Endometrial microvascular endothelial cells (primary cell): ENCODE measurements around a stretch of chr22.

DNA sequence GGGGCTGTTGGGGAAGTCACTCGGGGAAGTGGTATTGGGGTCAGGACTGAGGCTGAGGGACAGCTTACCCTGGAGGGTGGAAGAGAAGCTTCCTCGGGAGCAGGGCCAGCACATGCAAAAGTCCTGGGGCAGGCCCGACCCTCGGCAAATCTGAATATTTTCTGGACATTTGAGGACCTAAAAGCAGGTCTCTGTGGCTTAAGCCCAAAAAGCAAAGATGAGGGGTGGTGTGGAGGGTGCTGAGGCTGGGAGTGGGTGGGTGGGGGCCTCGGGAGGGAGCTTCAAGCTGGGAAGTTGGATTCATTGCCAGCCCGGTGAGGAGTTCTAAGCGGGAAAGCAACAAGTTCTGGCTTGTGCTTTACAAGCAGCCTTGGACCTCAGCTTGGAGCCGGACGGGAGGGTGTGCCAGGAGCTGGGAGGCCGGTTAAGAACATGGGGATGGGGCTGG lies 34.9 kb downstream of the GRAMD4 start:
- RAMPAGE, long total RNA = no peak

DNA sequence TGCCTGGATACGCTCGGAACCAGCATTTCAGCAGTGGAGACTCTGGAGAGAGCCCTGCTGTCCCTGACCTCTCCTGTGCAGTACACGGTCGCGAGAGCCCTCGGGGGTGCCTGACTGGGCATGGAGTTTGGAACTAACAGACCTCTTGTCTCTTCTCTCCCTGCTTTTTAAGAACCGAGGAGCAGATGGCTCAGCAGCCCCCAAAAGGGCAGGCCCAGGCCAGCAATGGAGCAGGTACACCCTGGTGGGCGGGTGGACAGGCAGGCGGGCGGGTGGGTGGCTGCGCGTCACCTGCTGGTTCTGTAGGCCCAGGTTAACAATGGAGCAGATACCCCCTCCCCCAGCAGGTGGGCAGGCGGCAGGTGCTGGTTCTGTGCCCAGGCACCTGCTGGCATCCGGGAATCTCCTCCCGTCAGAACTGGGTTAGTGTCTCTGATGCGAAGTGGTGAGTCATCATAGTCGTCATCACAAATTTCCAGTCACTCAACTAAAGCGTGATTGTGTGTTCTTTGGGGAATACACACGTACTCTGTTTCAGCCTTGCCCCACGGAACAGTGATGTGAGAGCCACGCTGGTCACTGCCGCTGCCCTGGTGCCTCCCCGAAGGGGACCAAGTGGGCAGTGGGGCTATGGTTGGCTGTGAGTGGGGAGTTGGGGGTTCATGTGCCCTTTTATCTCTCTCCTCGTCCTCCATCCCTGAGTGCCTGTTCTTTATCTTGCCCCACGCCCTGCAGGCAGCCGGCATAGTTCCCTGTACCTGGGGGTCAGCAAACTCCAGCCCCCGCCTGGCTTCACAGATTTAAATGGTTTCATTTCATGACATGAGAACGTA lies 41.2 kb downstream of the GRAMD4 start:
- RAMPAGE, long total RNA = no peak

GRCh38 chr22:46691576-46692052 lies 46.4 kb downstream of the CERK start:
- RAMPAGE, long total RNA = no peak

DNA sequence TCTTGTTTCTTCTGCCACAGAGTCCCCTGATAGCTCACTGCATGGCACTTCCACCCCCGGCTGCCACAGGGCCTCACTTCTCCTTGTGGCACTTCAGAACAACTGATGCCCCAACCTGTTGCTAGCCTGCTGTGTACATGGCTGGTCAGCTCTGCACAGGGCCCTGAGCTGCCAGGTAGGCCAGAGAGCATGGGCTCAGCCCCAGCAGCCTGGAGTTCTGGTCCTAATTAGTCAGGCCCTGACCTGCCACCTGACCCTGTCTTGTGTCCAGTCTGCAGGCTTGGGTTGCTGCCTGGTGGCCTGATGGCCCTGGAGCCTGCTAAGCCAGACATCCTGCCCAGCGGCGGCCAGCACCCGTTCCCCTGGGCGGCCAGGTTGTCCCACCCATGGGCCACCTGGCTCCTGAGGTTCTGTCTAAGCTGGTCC lies 2.9 kb upstream of the CERK start:
- RAMPAGE, long total RNA = no peak

DNA sequence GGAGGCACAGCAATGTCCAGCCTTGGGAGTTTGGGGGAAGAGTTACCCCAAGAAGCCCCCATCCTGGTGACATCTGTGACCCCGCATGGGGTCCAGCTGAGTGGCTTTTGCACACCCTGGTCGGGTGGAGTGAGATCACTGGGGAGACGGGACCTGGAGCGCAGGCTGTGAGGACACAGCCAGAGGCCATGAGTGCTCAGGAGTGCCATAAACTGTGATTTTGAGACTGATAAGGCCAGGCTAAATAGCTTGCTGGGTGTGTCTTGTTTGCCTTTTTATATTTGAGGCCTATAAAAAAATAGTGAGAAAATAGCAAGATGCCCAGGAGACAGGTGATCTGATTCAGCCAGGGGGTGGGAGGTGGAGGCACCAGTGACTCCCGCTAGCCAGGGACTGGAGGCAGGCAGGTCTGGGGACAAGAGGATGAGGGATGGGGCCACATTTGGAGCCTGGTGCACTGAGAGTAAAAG lies 4.8 kb upstream of the CERK start:
- RAMPAGE, long total RNA = no peak

DNA sequence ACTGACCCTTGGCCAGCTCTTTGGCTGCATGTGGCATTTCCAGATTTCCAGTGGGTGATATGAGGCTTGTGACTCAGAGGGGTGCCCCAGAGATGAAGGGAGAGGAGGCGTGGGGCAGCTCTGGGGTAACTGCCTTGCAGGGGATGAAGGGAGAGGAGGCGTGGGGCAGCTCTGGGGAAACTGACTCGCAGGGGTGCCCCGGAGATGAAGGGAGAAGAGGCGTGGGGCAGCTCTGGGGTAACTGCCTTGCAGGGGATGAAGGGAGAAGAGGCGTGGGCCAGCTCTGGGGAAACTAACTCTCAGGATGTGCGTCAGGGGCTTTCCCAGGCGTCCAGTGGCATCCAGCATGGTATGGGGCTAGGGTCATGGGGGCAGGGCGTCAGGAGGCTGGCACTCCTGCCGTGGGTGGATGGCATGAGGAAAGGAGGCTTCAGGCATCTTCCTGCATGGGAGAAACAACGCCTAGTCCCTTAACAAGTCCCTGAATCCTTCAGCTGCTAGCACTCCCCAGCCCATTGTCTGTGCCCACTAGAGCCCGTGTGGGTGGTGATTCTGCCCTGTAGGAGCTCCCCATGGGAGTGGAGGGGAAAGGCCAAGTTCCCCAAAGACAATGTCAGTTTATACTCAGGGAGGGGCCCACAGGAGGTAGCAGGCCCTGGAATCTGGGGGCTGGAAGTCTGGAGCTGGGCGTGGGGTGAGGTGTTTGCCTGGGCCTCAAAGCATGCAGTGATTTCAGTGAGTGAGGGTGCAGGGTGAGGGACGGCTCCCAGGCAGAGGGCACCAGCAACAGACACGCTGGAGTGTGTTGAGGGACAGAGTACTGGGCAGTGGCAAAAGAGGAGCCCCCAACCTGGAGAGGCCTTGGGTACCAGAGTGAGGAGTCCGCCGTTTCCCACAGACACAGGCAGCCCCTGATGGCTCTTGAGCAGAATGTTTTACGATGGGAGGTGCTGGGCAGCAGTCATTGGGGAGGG lies 12.1 kb upstream of the CERK start:
- RAMPAGE, long total RNA = no peak

DNA sequence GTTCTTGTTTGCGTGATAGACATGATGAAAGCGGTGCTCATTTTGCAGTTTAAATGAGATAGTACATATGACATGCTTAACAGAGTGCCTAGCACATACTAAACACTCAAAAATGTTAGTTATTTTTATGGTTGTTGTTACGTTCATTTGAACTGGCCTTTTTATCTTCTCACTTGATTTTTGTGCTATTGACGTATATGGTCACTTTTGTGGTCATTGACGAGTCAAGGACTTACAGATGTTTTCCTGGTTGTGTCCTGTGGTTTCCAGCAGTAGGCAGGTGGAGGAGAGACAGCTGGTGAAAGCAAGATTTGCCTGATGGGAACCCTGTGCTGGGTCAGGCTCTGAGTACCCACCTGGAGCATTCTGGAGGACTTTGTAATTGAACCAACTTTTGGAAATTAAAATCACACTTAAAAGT lies 38.2 kb downstream of the TBC1D22A start:
- RAMPAGE, long total RNA = no peak

- RAMPAGE, long total RNA = no peak
These were observed 208.9 kb downstream of the TBC1D22A start for GRCh38 chr22:46971176-46971919.

- RAMPAGE, long total RNA = no peak
These were observed 328.4 kb downstream of the TBC1D22A start for GRCh38 chr22:47090397-47091686.

- RAMPAGE, long total RNA = no peak
These were observed 343.3 kb downstream of the TBC1D22A start for GRCh38 chr22:47105508-47106322.

- RAMPAGE, long total RNA = no peak
These were observed 436.7 kb downstream of the TBC1D22A start for GRCh38 chr22:47198892-47199794.

GRCh38 chr22:47703747-47704176 lies 785.6 kb upstream of the TAFA5 start:
- RAMPAGE, long total RNA = no peak

- RAMPAGE, long total RNA = no peak
These were observed 263.8 kb upstream of the TAFA5 start for GRCh38 chr22:48225553-48225916.

DNA sequence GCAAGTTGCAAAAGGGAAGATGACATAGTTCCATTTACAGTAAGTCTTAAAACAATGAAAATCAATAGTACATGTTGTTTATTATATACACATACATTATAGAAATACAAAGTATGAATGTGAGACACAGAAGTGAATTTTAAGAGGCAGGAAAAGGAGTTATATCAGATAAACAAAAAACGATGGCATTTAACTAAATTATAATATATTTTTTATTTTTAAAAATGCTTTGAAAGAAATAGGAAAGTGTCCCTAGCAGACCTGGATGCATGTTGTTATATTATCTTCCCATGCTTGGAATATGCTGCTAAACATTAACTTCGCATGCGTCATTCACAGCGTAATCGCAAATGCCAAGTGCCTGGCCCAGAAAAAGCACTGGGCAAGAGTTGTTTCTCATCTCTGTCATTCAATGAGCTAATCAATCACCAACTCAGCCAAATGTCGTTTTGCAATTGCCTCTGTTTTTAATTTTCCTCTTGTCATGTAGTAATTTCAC lies 83.7 kb upstream of the TAFA5 start:
- RAMPAGE, long total RNA = no peak

DNA sequence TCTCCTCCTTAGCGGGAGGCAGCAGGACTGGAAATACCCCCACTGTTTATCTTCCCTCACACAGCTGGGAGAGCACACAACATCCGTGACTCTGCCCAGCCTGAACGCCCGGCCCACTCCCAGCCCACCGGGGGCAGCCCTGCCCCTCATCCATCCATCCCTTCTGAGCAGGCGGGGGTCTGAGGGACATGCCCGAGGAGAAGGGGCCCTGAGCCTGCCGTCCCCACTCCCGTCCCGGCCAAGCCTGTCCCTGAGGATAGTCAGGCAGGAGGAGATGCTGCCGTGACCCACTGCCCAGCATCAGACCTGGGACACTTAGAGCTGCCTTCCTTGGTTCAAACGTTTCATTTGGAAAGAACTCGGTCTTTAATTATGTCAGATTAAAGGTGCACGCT lies 393.5 kb downstream of the TAFA5 start:
- RAMPAGE, long total RNA = no peak

DNA sequence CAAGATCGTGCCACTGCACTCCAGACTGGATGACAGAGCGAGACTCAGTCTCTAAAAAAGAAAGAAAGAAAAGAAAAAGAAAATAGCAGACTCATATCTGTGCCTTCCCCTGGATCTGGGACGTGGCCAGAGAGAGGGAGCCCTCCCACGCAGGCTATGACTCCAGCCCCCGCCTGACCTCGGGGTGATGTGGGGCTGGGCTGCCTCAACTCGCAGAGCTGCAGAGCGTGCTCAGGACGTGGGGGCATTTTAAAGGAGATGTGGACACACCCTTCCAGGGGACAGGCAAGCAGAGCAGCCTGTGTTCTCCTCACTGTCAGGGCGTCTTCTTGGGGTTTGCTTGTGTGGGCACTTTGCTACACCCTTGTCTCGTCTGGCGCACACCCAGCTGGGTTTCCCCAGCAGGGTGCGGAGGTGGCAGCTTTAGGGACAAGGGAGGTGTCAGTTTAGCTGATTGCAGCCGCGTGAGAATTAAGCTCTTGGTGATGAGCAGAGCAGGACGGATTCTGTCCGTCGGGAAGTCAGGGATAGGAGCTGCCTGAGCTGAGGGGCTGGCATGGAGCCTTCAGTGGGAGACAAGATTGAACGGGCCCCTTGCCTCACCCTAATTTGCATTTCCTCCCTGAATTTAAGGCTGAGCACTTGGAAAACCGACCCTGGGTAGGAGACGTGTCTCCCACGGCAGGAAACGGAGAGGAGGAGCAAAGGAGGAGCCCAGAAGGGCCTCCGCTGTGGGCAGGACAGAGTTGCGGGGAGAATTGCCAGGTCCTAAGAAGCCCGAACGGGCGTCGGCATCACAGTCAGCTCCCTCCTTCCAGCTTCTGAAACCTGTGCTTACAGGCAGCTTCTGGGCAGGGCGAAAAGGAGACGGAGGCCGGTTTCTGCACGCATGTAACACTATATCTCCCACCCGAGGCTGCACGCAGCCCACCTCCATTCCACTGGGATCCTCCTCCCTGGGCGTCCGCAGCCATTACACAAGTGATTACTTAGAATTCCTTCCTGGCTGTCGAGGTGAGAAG lies 346.1 kb downstream of the BRD1 start:
- RAMPAGE, long total RNA = no peak

GRCh38 chr22:49536384-49537308 lies 291.0 kb downstream of the BRD1 start:
- RAMPAGE, long total RNA = no peak

GRCh38 chr22:49620321-49621006 lies 207.2 kb downstream of the BRD1 start:
- RAMPAGE, long total RNA = no peak

DNA sequence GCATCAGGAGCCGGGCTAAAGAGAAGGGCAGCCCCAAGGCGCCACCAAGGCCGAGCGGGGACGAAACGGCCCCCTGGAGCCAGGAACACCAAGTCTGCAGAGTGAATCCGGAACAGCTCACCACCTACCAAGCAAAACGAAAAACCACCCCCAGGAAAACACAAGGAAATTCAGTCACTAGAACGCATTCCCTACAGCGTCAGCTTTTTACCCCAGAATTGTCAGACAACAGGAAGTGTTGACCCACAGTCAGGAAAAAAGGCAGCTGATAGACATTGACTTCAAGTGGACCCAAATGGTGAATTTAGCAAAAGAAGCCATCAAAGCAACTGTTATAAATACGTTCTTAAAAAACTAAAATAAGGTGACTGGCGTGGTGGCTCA lies 176.7 kb downstream of the BRD1 start:
- RAMPAGE, long total RNA = no peak

- RAMPAGE, long total RNA = no peak
These were observed 157.4 kb downstream of the BRD1 start for GRCh38 chr22:49670056-49670923.